ENCODE measurements around a stretch of chr1.

DNA sequence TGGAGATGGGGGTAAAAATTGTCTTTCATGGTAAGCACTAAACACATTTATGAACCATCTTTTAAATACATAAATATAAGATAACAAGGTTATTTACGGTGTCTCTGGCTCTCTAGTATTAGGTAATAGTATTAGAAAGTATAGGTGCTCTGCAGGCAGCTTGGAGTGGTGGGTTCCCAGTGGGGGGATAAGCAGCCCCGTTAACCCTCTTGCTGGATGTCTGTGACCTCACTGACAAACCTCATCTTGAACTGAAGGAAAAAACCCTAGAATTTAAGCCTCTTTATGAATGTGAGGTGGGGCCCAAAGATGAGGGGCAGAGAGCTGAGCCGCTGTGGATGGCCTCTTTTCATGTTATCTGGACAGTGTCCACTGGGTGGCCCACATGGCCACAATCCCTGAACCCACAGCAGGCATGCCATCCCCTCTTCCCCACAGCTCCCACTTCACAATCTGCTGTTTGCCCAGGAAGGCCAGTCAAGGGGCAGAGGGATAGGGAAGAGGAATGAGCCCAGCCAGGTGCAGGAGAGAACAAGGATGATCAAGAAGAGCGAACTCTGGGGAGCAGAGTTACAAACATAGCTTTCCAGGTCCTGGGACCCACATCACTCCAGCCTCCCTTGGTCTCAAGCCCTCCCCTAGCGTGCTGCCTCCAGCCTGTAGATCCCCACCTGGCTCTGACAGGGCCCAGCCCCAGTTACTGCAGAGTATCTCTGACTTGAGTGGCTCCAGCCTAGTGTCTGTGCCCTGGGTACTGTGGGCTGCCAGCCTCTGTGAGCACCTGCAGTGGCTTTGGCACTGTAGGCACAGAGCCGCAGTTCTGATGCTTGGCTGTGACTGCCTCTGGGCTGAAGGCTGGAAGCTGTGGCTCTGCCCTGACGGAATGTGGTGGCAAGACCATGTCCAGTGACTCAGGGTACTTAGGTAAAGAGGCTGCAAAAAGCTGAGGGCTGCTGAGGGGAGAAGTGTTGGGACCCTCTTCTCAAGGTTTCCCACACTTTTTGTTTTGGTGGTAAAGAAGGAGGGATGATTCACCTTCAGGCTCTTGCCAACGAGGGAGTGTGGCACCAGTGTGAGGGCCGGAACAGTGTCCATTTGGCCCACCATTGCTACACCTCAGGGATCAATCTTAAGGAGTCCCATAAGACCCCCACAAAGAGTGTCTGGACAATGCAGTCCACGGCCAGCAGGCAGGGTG, 1.9 kb upstream of the SLFNL1 start:
- PRO-cap: no peak

DNA sequence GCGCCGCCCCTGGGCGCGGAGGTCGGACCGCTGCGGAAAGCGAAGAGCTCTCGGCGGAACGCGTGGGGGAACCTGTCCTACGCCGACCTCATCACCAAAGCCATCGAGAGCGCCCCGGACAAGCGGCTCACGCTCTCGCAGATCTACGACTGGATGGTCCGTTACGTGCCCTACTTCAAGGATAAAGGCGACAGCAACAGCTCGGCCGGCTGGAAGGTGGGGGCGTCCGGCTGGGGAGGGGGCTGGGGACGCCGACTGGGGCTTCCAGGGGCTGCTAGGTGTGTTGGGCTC, 120.0 kb upstream of the SCMH1 start:
- PRO-cap: no peak

DNA sequence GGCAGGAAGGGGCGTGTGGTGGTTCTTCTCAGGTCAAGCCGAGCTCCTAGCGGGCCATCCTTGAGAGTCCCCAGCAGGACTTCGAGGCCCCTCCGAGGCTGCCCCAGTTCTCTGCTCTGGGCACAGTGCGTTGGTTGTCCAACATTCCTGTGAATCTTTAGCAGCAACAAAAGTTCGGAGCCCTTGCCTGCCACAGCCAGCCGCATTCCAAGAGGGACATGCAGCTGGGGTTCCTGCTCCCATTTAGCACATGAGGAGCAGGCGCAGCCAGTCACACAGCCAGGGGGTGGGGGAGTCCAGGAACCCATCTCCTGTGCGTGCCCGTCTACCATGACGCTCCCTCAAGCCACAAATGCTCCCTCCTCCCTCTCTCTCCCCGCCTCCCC, 57.0 kb downstream of the EDN2 start:
- PRO-cap: no peak

DNA sequence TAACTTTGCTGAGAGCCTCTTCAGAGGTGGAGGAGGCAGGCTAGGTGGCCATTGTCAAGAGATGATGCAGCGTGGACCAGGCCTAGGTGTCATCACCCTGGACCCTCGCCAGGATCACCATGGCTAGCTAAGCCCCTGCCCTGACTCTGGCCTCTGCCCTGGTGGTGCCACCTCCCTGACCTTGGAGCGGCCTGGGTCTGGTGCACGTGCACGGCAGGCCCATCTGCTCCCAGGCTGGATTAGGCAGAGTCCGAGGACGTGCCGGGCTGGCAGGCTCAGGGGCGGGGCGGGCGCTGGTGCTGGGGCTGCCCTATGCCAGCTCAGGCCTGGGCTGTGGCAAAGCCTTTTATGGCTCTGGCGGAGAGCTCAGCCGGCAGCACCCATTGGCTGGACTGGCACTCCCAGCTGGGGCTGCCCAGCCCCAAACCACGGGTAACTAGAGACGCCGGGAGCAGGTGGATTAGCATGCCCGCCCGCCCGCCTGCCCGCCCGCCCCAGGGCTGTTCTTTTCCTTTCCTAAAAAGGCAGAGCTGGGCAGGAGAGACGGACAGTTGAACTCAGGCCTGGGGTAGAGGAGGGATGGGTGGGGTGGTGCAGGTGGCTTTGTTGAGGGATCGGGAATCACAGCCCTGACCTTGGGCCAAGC, 17.1 kb upstream of the EDN2 start:
- PRO-cap: no peak

GRCh38 chr1:41684065-41684349, 199.5 kb upstream of the EDN2 start:
- PRO-cap: no peak

- PRO-cap: no peak
These were observed 106.3 kb downstream of the HIVEP3 start for GRCh38 chr1:41812392-41812811.

- PRO-cap: no peak
These were observed 116.8 kb upstream of the HIVEP3 start for GRCh38 chr1:42035108-42036372.

DNA sequence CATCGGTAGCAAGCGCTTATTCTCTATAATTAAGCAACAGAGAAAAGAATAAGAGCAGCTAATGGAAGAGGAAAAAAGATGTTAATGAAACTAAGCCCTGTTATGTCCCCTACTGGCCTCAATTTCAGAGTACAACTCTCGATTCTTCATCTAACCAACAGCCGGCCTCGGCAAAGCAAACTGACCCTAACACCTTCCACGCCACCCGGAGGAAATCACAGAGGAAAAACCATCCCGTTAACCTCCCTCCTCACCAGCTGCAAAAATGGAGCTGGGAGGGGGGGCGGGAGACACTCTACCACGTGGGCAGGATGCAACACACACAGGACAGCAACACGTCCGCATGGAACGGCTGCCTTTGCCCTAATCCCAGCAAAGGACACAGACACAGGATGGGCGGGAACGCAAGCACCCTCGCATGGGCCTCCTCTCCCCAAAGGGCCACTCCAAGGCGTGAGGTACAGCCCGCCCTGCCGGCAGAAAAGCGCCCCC, 846 bp downstream of the FOXJ3 start:
- PRO-cap: no peak

GRCh38 chr1:42457857-42458439, 1.6 kb downstream of the PPCS start:
- PRO-cap: no peak

DNA sequence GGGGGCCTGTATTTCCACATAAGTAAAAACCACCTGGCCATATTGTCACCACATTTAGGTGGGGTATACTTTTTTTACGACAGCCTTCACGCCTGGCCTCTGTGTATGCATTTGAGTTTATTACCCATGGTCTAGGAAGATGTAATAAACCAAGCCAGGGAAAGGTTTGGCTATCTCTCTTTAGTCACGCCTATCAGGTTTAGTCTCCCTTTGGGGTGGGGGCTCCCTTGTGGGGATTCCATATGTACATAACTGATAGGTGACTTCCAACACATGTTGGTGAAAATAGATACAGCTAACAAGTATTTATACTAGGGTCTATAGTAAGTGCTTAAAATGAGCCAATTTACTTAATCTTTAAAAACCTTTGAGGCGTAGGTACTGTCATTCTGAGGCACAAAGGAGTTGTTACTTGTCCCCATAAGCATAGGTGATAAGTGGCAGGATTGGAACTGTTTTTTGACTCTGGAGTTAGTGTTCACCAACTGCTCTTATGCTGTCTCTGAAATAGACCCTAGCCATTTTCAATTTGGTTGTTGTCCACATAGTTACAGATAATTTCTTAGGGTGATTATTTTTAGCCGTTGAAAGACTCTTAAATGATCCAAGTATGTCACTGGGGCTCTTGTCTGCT, 4.3 kb downstream of the YBX1 start:
- PRO-cap: no peak

DNA sequence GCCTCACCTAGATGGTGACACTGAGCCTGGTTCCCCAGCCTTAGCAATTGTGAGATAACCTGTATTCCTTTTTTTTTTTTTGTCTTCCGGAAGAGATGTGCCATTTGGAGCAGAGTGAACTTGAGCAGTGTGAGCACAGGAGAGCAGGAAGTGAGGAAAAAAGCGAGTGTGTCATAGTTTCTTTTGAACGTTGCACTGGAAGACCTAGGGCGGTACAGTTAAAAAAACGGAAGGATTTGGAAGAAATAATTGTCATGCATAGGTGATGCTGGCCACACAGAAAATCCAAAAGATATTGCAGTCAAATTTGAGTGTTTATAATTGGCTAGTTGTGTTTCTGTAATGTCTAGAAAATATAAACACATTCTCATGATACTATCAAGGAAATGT, 22.1 kb downstream of the YBX1 start:
- PRO-cap: no peak

DNA sequence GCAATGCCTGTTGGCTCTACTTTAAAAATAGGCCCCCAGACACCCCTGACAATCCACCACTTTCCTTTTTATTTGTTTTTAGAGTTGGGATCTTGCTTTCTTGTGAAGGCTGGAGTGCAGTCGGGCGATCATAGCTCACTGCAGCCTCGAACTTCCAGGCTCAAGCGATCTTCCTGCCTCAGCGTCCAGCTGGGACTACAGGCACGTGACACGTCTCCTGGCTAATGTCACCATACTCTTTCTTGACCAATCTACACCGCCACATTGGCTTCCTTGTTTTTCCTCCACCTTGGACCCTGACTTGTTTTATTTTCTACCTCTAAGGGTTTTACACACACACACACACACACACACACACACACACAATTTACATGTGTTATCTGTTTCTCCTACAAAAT, 5.3 kb upstream of the CLDN19 start:
- PRO-cap: no peak

DNA sequence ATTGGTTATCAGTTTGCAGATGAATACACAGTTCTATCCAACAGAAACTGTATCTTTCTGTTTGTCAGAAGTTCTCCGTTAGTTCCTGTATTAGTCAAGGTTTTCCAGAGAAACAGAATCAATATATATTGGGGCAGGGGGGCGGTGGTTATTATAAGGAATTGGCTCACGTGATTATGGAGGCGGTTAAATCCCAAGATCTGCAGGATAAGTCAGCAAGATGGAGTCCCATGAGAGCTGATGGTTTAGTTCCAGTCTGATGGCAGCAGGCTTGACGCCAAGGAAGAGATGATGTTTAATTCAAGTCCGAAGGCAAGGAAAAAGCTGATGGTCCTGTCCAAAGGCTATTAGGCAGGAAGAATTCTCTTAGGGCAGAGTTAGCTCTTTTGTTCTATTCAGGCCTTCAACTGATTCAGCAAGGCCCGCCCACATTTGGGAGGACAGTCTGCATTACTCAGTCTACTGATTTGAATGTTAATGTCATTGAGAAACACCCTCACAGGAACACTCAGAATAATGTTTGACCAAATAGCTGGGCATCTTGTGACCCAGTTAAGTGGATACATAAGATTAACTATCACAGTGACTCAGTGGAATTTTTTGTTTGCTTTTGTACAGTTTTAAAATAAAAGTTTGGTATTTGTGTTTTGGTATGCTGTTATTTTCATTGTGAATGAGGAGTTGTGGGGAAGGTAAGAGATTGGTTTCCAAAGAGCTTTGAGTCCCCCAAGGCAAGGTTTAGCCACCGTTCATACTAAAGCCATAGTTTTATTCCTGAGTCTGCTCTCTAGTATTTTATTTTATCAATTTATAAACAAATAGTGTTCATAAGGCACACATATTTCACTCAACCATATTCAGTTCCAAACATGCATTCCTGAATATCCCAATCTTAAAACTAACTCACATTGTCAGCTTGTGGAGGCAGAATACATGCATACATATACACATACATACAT, 1.8 kb upstream of the ZNF691 start:
- PRO-cap: no peak

- PRO-cap: no peak
These were observed 23.7 kb downstream of the SLC2A1 start for GRCh38 chr1:42934630-42935779.

- PRO-cap: no peak
These were observed 20.6 kb downstream of the SLC2A1 start for GRCh38 chr1:42937764-42938725.

GRCh38 chr1:42940692-42941635, 17.7 kb downstream of the SLC2A1 start:
- PRO-cap: no peak

DNA sequence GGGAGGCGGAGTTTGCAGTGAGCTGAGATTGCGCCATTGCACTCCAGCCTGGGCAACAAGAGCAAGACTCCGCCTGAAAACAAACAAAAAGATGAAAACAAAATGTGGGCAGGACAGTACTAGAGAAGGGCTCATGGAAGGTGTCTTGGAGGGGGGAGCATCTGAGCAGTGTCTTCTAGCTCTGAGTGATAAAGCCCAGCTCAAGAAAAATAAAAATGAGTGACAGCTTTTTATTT, 3.8 kb downstream of the C1orf210 start:
- PRO-cap: no peak

DNA sequence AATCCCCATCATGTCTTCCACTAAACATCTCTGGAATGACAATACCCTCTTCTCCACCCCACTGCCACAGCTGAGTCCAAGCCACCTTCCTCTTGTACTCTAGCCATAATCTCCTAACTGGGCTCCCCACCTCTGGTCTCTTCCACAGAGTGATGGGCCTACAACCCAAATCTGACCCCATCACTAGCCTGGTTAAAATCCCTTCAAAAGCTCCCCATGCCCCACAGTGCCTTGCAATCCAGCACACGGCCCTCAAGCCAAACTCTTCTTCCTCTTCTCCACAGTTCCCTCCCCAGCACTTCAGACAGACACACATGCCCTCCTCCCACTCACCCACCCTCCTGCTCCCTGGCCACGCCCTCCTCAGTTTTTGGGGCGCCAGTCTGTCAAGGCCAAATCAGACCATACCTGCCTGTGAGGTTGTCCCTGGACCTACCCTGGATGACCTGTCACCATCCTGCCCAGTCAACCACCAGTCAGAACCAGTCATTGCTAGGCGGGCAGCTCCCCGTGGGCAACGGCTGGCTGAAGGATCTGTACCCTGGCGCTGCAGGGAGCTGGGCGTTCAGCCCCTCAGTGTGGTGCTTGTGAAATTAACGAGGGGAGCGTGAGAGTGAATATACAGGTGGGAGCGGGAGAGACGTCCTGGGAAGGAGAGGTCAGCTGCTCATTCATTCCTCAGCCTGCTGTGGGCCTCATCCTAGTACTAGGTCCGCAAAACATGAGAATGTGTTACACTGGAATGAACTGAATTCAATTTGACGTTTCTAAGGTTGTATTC, 731 bp downstream of the C1orf210 start:
- PRO-cap: no peak

DNA sequence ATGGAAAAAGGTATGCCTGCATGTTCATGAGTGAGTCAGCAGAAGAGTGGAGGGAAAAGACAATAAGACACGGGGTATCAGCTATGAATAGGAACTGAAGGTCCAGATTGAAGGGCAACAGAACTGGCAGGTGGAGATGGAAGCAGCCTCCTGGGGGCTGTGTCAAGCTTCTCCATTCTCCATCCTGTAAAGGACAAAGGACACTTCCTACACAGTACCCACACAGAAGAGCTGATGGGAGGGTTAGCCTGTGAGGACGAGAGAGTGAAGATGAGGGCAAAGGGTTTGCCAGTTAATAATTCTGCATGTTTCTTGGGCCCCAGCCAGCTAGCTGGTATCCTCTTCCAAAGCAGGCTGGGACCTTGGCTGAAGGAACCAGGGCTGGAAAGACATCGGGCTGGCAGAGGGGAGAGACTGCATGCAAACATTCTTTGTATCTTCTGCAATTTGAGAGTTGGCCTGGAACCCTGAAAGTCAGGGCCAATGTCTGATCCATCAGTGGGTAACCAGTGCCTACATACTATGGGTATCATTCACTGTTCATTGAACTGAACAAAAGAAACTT, 5.7 kb upstream of the ELOVL1 start:
- PRO-cap: no peak

DNA sequence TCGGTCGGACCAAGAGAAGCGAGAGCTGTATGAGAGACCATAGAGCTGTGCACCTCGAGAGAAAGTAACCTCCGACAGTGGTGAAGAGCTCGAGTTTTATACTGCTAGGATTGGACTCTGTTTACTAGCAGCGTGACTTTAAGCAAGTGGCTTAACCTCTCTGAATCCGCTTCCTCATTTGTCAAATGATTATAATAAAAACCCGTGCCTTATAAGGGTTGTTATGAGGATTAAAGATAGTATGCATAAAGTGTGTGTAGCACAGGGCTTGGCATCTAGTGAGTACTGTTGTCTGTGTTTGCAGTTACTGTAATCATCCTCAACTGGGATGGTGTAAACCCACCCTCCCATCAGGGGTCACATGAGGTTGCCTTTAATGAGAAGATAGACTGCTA, 4.0 kb downstream of the PTPRF start:
- PRO-cap: no peak

All from SUDHL5 (cell line).